Measurements from ENCODE around the gene PAM.

- PRO-cap: no peak
Observed at GRCh38 chr5:97112613-97112812, 29.9 kb downstream of the LIX1 start.

GRCh38 chr5:97167256-97168113 is 15.6 kb downstream of the RIOK2 start:
- PRO-cap: no peak

GRCh38 chr5:97193403-97194103 is 10.5 kb upstream of the RIOK2 start:
- PRO-cap: no peak

- PRO-cap: bidirectional peak, plus-strand start at chr5:98928769, minus-strand start at chr5:98928744
Observed at GRCh38 chr5:98928588-98928821, 302 bp downstream of the CHD1 start.

- PRO-cap: no peak
Observed at GRCh38 chr5:98954566-98955063, 25.8 kb upstream of the CHD1 start.

GRCh38 chr5:99032927-99033558 is 104.2 kb upstream of the CHD1 start:
- PRO-cap: no peak

GRCh38 chr5:100852907-100853605 is 50.0 kb downstream of the ST8SIA4 start:
- PRO-cap: unidirectional peak, plus-strand start at chr5:100853217

GRCh38 chr5:100855802-100856473 is 47.1 kb downstream of the ST8SIA4 start:
- PRO-cap: no peak

GRCh38 chr5:100889066-100889677 is 13.9 kb downstream of the ST8SIA4 start:
- PRO-cap: no peak

DNA sequence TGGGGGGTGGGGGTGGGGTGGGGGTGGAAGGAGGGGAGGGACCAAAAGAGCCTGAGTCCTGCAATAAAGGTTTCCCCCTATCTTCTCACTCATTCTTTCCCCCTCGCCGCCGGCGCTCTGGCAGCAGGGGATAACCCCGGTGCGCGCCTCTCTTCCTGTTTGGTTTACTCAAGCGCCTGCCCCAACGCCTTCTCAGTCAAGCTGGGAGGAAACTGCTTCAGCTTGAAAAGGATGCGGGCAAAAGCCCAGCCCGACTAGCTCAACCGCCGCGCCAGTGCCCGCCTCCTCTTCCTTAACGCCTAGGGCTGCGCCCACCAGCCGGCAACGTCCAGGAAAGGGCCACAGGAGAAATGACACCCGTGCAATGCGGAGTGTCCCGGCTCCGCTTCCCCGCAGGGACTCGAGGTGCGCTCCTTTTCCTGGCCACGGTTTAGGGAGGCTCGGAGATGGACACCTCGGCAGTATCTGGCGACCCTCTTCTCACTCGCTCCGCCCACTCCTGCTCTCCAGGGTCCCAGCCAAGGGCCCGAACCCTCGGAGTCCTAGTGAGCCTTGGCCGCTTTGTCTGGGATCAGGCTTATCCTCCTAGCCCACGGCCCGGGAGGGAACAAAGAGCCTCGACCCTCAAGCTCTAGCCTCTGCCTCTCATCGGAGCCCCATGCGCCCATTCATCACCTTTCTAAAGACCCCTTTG is 2.2 kb downstream of the ST8SIA4 start:
- PRO-cap: bidirectional peak, plus-strand start at position 92 of the sequence, minus-strand start outside the sequence; bidirectional peak, plus-strand start at position 195 of the sequence, minus-strand start at position 166 of the sequence

GRCh38 chr5:101897770-101898405 is 398.2 kb downstream of the SLCO4C1 start:
- PRO-cap: no peak

DNA sequence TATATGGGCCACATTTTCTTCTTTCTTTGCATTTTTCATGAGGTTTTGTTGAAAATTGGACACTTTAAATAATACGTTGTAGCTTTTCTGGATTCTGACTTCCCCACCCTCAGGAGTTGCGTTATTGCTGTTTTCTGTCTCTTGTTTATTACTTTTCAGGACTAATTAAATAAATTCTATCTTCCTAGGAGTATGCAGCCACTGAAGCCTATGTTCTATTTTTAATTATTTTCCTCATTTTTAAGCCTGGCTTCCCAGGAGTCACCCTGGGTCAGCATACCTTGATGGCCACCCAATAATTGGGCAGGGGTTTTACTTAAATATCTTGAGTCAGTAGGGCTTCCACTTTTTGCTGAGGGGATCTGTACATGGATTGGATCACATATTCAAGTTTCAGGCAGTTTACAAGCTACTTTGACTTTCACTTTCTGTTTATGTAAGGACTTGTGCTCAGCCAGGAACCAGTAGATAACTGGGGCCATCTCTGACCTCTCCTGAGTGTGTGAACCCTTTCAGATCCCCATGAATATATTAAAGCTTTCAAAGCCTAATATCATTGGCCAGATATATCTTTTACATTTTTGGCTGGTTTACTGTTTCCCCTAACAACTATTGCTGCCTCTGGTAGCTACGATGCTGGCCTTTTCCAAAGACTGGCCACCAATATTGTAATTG is 45.2 kb downstream of the SLCO6A1 start:
- PRO-cap: no peak

DNA sequence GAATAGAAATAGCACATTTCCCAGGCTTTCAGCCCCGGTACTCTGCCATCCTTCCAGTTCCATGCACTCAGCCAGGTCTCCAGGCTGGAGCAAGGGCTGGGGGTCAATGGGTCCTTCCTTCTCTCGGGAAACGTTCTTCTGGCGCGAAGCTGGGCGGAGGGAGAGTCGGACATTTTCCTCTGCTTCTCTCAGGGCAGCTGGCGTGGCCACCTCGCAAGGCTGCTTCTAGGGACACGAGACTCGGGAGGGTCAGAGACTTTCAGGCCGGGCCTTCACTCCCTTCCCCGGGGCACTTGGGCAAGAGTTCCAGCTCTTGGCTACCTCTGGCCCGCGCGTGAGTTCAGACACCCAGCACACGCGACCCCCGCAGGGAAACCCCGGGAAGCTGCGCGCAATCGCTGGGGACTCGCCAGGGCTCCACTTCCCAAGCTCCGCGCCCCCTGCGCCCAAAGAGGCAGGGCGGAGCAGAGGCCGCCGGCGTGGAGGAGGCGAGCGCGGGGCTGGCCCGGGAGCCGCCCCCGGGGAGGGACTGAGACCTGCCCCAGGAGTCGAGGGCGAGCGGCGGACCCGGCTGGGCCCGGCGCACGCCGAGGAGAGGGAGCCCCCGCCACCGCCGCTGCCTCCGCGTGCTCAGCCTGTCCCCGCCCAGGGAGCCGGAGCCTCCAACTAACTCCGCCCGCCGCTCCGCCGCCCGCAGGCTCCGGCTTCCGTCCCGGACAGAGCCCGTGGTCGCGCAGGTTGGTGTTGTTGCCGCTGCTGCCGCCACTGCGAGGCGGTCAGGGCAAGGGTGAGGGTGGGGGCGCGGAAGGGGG is at the start of gene PAM:
Gene PAM (plus strand): TSS at position 694 of the 812 bp plus-strand sequence.
- PRO-cap: bidirectional peak, plus-strand start at position 719 of the sequence, minus-strand start at position 595 of the sequence

GRCh38 chr5:102759401-102759980 is 4.4 kb downstream of the PAM start:
- PRO-cap: no peak

DNA sequence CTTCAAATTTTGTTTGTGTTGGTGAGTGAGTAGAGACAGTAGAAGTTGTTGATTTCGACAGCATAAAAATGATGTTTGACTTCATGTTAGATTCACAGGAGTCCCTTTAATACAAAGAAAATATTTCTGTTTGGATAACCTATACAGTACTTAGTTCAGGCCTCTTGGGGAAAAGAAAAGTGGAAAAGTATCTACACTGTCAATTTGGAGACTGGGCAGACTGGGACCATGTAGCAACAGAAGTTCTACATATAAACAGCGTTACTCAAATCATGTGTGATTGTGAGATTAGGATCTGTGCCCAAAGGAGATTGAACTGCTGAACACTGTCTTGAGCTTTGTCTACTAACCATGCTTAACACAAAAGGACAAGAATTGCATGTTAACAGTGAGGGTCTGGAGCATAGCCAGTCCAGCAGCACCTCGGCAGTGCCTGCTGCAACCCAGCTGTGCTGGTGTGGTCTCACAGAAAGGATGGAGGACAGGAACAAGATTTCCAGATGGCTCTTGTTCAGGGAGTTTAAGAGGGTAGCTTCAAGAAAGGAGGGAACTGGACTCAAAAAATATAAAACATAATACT is 5.7 kb downstream of the PAM start:
- PRO-cap: no peak

GRCh38 chr5:103561431-103561955 is 1.1 kb downstream of the NUDT12 start:
- PRO-cap: no peak

DNA sequence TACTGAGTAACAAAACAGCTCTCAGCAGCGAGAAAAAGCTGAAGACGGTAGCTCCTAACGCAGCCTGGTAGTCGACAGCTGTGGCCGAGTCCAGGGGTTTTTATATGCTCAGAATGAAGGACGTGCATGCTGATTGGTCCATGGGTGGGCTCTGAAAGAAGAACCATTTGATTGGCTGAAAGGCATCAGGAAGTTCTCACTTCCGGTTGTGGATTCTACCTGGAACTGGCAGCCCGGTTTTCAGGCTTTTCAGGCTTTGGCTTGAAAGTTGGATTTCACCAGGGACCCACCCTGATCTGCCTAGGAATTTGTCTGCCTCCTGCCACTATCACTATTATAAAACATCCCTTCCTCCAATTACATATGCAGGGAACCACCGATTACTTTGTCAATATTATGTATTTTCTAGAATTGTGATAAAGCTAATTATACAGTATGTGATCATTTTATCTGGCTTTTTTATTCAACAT is 1830.3 kb upstream of the NUDT12 start:
- PRO-cap: no peak

DNA sequence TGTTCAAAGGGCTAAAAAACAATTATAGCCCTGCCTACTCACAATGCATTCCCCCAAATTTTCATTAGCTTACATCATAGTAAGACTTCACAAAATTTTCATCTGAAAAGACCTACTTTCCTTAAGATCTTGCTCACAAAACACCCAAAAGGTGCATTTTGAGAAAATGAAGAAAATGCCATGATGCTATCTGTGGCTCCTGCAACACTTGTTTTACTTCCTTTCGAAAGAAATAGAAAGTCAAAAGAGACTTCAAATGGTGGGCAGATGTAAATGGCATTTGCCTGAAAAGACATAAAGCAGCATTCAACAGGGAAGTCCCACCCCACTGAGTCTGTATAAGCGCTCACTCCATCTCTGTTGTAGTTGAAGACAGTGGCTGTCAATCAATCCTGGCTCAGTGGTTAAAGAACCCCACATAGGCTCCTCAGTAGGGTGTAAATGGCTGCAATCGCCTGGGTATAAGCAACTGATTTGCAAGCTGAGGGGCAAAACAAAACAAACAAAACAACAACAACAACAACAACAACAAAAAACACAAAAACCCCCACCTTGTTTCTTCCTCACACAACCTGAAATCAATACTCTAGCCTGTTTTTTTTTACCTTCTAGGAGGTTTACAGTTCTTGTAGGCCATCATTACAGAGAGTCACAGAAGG is 158.7 kb downstream of the EFNA5 start:
- PRO-cap: no peak

DNA sequence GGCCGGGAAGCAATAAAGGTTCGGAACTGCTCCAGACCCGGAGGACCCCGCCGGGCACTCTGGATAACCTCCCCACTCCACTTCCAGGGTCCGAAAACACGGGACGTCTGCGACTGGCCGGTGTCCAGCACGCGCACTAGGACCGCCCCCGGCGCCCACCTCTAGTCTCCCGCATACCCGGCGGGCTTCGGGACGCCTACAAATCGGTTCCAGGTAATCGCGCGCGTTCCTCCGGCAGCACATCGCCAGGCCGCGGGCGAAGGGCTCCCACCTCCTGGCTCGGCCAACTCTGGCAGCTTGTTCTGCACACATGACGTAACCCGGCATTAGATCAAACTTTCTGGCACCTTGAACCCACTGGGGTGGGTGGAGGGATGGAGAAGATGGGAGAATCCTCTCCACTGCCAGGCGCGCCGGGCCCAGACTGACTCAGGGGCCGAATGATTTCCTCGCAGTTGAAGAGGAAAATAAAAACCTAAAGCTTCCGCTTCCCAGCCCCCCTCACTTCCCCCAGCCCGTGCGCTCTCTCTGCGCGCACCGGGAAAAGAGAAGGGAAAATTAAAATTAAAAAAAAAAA is 1.2 kb downstream of the EFNA5 start:
- PRO-cap: bidirectional peak, plus-strand start outside the sequence, minus-strand start at position 431 of the sequence

GRCh38 chr5:107869414-107870044 is 198.8 kb upstream of the EFNA5 start:
- PRO-cap: no peak

Measured in mucosa of descending colon (tissue), 1 donor.